Esophagus muscularis mucosa (tissue), 4 donors: Measurements from ENCODE around the genes GLUL, RNASEL, LAMC1 and APOBEC4.

DNA sequence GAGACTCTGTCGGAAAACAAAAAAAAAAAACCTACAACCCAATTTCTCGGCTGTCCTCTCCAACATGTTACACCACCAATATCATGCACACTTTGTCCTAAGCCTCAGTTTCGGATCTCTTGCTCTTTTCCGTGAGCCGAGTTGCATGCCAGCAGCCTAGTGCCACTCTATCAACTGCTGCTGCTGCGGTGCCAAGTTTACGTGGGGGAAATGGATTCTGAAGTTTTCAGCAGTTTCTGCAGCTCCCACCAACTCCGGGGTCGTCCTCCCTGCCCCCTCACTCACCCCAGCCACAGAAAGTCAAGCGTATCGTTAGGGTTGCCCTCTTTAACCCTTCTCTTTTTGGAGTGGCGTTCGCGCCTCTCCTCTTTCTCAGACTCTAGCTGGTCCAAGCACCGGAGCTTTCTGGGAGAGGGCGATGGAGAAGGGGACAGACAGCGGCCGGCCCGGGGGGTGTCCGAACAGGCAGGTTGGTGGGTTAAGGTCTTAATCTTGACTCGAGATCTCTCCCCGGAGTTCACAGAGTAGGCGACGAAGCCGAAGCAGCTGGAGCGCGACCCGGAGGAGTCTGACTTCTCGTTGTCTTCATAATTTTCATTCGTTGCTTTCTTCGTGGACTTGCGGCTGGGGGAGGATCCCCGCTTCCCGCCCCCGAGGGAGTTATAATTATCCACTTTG is 1.2 kb downstream of the GLUL start:
- PRO-cap: bidirectional peak, plus-strand start at position 513 of the sequence, minus-strand start at position 376 of the sequence
- RAMPAGE, long total RNA, 4 experiments: no peak in any of the 4 experiments

DNA sequence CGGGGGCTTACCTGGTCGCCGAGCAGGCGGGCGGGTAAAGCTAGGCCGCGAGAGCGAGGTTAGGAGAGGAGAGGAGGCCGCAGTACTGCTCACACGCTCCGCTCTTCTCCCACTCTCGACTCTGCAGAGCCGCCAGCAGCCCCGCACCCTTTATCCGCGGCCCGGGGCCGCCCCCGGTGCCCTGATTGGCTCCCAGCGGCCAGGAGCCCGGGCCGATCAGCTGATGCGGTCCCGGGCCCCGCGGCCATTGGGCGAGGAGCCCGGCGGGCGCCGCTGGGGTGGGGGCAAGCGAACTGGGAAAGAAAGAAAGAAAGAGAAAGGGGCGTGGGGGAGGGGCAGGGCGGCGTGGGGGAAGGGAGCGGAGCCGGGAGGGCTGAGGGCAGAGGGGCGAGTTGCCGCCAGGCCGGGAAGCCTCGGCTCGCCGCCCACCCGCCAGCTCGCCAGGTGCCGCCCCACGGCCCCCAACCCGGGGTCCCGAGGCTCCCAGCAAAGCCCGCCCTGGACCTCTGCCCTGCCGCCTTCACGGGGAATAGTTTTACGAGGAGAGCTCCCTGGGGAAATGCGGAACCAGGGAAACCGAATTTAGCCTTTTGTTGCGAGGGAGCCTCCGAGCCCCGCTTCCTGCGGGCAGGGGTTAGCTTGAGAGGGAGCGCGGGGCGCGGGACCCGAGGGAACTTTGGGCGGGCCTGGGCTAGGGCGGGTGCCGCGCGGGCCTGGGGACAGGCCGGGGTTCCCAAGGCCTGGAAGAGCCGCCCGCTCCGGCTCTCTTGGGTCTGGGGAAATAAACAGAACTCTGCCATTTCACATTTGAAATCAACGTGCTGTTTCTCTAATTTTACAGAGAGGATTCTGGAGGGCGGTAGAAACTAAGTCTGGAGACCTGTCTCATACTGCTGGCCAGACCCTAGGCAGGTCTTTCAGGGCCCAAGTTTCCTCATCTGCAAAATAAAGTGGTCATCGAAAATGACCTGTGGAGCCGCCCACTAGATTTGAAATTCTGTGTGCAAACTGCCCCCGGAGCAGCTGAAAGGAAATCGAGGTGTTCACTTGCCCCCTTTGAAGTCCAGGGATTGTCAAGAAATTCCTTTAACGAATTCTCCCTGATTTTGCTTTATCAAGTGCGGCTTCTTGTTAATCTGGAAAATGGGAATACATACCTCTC is at the start of gene GLUL:
Gene GLUL, minus strand, starts transcription at position 123 of the 1,162 bp plus-strand sequence.
- PRO-cap: bidirectional peak, plus-strand start at position 247 of the sequence, minus-strand start at position 123 of the sequence; bidirectional peak, plus-strand start at position 610 of the sequence, minus-strand start at position 629 of the sequence
- RAMPAGE, long total RNA, 4 experiments: start-site peak on the minus strand in 3 of 4 experiments, centred at positions 109 to 123 of the sequence, 3,814 to 10,652 reads per replicate

- PRO-cap: unidirectional peak, plus-strand start at chr1:182588858; bidirectional peak, plus-strand start at chr1:182589011, minus-strand start at chr1:182589001; bidirectional peak, plus-strand start at chr1:182589287, minus-strand start at chr1:182589256
- RAMPAGE, long total RNA, 4 experiments: start-site peak on the minus strand in 2 of 4 experiments, at chr1:182589247-182589254 at its widest, 137 to 190 reads per replicate
These were observed at the start of gene RNASEL for GRCh38 chr1:182588590-182589741. Gene RNASEL, minus strand, starts transcription at chr1:182589256.

DNA sequence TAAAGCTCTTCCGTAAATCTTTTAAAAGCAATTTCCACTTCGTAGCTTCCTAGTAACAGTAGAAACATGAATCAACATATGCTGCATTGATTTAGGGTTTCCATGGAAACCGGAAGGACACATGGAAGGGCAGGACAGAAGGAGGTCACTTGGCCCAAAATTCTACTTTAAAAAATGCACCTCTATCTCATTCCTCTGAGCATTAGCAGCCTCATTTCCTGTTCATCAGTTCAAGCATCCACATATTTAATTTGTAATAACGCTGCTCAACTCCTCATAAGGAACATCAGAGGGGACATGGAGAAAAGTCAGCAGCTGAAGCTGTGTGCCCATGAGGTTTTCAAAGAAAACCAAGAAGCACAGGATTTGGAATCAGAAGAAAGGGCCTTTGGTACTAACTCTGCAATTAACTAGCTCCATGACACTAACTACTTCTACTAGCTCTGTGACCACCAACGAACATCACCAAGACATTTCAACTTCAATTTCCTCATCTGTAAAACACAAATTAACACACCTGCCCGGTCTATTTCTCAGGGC is 7.9 kb downstream of the RGS8 start:
- PRO-cap: no peak
- RAMPAGE, long total RNA, 4 experiments: no peak in any of the 4 experiments

DNA sequence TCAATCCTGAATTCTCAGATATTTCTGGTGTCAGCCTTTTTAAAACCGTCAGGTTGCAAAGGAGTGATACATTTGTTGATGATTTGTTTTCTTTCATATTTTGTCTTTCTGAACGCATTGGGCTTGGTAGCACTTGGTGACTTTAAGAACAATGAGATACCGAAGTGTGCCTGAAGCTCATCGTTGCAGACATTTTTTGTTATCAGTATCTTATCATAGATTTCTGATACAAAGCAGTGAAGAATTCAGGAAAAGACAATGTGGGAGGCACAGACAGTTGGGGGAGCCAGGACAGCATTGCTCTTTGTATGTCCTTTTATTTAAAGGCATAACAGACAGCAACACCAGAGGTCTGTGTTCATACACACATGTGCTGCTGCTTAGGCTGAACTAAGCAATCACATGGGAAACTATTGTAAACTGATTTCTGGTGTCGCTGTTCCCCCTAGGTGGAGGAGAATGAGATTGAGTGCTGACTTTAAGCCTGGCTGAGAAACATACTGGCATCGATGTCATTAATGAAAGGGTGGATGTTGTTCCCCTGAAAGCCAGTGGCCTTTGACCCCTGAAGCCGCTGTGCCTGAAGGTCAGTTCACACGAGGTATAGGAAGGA is 16.1 kb downstream of the DHX9 start:
- PRO-cap: no peak
- RAMPAGE, long total RNA, 4 experiments: no peak in any of the 4 experiments

- PRO-cap: no peak
- RAMPAGE, long total RNA, 4 experiments: no peak in any of the 4 experiments
These were observed 22.7 kb downstream of the DHX9 start for GRCh38 chr1:182861517-182862576.

- PRO-cap: no peak
- RAMPAGE, long total RNA, 4 experiments: no peak in any of the 4 experiments
These were observed 38.5 kb downstream of the DHX9 start for GRCh38 chr1:182877246-182878487.

DNA sequence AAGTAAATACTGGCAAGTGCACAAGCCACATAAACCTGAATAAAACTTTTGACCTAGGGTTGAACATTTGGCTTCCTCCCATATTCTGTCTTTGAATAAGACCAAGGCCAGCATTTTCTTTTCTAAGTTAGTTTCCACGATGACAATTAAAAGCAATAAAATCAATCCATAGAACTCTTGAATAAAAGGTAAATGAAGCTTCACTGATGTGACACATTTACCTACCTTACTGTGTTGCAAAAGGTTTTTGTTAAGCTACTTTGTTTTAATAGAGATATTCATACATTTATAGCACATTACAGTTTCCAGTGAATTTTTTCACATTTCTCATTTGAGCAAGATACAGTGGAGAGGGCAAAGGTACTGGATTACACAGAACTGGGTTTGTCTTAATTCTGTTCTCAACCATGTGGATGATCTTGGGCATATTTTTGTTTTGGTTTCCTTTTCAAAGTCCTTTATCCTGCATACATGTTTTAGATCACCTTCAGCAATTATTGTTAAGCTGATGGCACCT is 48.8 kb downstream of the DHX9 start:
- PRO-cap: no peak
- RAMPAGE, long total RNA, 4 experiments: no peak in any of the 4 experiments

DNA sequence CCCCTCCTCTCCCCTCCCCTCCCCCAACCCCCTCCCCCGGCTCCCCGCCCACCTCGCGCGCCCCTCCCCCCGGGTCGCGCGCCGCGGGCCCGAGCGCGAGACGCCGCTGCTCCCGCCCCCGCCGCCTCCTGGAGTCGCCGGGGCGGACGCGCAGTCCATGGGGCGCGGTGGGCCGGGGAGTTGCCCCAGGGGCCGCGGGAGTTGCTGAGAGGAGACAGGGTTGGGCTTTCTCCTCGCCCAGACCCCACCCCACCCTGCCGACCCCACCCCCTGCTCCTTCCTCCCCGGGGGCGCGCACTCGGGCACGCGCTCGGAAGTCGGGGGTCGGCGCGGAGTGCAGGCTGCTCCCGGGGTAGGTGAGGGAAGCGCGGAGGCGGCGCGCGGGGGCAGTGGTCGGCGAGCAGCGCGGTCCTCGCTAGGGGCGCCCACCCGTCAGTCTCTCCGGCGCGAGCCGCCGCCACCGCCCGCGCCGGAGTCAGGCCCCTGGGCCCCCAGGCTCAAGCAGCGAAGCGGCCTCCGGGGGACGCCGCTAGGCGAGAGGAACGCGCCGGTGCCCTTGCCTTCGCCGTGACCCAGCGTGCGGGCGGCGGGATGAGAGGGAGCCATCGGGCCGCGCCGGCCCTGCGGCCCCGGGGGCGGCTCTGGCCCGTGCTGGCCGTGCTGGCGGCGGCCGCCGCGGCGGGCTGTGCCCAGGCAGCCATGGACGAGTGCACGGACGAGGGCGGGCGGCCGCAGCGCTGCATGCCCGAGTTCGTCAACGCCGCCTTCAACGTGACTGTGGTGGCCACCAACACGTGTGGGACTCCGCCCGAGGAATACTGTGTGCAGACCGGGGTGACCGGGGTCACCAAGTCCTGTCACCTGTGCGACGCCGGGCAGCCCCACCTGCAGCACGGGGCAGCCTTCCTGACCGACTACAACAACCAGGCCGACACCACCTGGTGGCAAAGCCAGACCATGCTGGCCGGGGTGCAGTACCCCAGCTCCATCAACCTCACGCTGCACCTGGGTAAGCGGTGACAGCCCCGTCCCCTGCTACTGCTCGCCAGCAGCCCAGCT is at the start of gene LAMC1:
Gene LAMC1, plus strand, starts transcription at position 295 of the 1,059 bp plus-strand sequence.
- PRO-cap: bidirectional peak, plus-strand start at position 133 of the sequence, minus-strand start outside the sequence; bidirectional peak, plus-strand start at position 364 of the sequence, minus-strand start at position 256 of the sequence; bidirectional peak, plus-strand start at position 953 of the sequence, minus-strand start at position 918 of the sequence
- RAMPAGE, long total RNA, 4 experiments: no peak in any of the 4 experiments

- PRO-cap: no peak
- RAMPAGE, long total RNA, 4 experiments: no peak in any of the 4 experiments
These were observed 17.0 kb downstream of the LAMC1 start for GRCh38 chr1:183039806-183040958.

GRCh38 chr1:183128541-183128936 is 57.5 kb upstream of the LAMC2 start:
- PRO-cap: no peak
- RAMPAGE, long total RNA, 4 experiments: start-site peak on the plus strand in 3 of 4 experiments, at chr1:183128599-183128747 at its widest, 27 to 368 reads per replicate

GRCh38 chr1:183180152-183181214 is 5.6 kb upstream of the LAMC2 start:
- PRO-cap: unidirectional peak, plus-strand start at chr1:183180442
- RAMPAGE, long total RNA, 4 experiments: no peak in any of the 4 experiments

DNA sequence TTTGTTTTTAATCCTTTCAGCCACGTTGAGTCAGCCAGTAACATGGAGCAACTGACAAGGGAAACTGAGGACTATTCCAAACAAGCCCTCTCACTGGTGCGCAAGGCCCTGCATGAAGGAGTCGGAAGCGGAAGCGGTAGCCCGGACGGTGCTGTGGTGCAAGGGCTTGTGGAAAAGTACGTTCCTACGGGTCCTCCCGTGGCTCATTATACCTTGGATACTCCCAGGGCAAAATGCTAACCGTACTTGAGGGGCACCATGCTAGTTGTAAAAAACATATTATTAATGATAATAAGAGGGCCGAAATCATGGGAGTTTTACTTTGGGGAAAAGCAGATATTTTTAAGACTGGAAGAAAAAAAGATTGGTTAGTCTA is 49.5 kb downstream of the LAMC2 start:
- PRO-cap: no peak
- RAMPAGE, long total RNA, 4 experiments: no peak in any of the 4 experiments

- PRO-cap: no peak
- RAMPAGE, long total RNA, 4 experiments: no peak in any of the 4 experiments
These were observed 103.0 kb downstream of the LAMC2 start for GRCh38 chr1:183289000-183289569.

DNA sequence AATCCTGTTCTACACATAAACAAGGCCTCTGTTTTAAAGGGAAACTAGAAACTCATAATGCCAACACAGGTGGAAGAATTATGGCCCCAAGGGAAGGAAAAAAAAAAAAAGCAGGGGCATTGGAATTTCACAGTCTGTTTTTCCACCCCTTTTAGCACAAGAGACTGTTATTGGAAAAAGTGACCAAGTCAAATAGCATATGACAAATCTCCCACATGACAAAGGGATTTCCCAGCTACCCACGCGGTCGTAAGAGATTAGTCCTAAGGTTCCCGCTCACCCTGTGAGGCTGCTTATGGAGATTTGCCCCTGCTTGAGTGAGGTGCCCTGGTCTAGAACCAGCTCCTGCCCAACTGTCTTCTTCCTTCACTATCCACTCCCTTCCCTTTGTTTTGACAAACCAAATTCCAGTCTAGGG is 107.4 kb downstream of the NMNAT2 start:
- PRO-cap: unidirectional peak, plus-strand start at position 260 of the sequence
- RAMPAGE, long total RNA, 4 experiments: no peak in any of the 4 experiments

- PRO-cap: no peak
- RAMPAGE, long total RNA, 4 experiments: no peak in any of the 4 experiments
These were observed 26.3 kb downstream of the NMNAT2 start for GRCh38 chr1:183391707-183392376.

DNA sequence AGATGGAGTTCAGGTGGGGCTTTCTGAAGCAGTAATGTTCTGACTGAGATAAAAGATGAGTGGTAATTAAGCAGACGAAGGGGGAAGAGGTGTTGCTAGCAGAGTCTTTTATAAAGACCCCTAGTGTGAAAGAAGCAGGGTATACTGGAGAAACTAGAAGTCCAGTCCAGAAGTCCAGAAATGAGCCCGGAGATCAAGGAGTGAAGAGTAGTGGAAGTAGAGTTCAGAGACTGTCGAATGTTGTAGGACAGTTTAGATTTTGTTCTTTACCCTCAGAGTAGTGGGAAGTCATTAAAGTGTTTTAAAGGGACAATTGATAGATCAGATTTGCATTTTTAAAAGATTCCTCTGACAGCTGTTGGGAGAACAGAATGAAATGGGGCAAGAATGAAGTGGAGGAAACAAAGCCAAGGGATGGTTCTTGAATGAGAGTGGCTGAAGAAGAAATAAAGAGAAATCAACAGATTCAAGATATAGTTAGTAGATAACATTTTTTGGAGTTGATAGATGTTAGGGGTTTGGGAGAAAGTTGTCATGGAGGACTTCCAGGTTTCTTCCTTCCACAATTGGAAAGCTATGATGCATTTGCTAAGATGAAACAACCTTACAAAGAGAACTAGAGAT is 39.2 kb downstream of the SMG7 start:
- PRO-cap: no peak
- RAMPAGE, long total RNA, 4 experiments: no peak in any of the 4 experiments

DNA sequence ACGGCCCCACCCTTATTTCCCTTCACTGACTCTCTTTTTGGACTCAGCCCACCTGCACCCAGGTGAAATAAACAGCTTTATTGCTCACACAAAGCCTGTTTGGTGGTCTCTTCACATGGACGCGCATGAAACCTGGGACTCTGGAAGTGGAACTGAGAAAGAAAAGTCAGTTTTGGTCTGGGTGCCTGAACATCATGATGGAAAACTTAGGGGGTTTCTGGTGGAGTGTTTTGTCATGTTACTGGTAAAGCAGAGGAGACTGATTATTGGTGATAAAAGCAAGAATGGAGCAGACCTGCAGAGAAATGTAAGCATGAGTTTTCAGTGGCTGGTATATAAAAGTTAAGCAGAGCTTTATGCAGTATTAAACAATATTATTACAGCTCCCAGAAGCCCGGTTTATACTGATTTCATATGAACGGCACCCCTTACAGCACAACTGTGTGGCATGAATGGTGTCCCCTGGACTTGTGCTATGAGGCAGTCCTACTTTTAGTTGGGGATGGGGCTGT is 16.3 kb downstream of the ARPC5 start:
- PRO-cap: no peak
- RAMPAGE, long total RNA, 4 experiments: no peak in any of the 4 experiments

DNA sequence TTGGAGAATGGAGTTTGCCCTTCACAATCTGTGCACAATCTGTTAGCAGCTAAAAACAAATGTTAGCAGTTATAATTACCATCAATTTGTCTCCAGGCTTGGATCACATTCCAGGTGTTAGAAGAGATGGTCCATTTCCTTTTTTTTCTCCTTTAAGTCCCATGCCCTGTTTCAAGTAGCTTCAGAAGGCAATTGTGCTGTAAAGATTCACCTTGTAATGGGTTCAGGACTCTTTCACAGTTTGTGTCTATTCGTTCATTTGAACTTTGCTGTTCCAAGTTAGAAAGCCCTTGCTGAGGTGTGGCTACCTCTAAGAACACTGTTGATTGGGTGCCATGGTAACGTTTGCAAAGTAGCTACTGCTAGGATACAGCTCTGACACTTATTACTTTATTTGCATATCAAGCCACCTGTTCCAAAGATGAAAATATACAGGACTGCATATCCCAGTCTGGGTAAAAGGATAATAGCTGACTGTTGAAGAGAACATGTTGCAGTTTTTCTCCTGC is at the start of gene APOBEC4:
Gene APOBEC4, minus strand, starts transcription at position 324 of the 509 bp plus-strand sequence.
- PRO-cap: no peak
- RAMPAGE, long total RNA, 4 experiments: no peak in any of the 4 experiments

GRCh38 chr1:184035035-184035238 is 2.6 kb downstream of the COLGALT2 start:
- PRO-cap: no peak
- RAMPAGE, long total RNA, 4 experiments: no peak in any of the 4 experiments